ENCODE results near the gene PRXL2B.

DNA sequence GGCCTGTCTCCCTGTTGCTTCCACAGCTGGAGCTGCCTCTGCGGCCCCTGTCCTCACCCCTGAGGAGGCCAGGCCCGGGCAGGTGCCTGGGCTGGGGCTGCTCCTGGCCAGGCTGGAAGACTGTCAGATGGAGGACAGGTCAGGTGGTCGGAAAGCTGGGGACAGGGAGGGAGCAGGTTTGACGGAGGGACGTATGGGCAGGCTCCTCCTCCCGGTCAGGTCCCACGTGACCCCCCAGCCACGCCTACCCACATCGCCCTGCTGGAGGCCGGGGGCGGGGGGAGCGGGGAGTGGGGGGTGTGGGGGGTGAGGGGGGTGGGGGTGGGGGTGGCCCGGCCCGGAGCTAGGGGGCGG is 10.3 kb upstream of the TNFRSF14 start:
- RRBS, result 4% methylated on average over 8 of the region's 15 CpGs

GRCh38 chr1:2583262-2584148 is 3.1 kb upstream of the PRXL2B start:
- RRBS, result no CpG with 5 or more reads among the region's 16 CpGs

DNA sequence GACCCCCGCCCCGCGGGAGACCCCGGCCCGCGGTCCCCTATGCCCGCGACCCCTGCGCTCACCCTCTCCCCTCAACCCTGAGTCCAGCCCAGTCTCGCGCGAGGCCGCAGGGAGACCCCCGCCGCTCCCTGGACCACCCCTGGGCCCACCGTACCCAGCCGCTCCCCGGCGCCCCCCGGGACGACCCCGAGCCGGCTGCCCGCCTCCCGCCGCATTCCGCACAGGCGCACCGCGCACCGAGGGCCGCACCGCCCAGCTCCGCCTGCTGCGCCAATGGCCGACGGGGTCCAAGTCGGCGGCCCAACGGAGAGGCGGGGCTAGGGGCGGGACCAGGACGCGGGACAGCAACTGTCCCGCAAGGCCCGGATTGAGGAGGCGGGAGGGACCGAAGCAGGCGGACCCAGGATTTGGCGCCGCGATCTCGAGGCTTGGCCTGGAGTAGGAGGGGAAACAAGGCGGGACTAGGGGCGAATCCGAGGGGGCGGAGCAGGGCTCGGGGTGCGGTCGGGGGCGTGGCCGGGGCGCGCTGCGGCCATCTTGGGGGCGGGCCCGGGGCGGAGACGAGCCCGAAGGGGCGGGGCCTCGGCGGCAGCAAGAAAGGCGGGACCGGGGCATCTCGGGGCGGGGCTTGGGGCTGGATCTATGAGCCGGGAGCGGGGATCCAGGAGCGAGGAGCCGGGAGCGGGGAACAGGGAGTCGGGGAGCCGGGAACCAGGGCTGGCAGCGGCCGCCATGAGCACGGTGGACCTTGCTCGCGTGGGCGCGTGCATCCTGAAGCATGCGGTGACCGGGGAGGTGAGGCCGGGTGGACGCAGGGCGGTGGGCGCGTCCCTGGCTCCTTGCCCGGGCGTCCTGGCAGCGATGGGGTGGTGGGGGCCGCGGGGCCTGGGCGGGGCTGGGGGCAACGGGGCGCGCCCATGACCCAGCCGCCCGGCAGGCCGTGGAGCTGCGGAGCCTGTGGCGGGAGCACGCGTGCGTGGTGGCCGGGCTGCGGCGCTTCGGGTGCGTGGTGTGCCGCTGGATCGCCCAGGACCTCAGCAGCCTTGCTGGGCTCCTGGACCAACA is at the start of gene PRXL2B:
TSS of gene PRXL2B (plus strand) at position 624 of the 1,065 bp plus-strand sequence.
- RRBS, result 2% methylated on average over 42 of the region's 122 CpGs

DNA sequence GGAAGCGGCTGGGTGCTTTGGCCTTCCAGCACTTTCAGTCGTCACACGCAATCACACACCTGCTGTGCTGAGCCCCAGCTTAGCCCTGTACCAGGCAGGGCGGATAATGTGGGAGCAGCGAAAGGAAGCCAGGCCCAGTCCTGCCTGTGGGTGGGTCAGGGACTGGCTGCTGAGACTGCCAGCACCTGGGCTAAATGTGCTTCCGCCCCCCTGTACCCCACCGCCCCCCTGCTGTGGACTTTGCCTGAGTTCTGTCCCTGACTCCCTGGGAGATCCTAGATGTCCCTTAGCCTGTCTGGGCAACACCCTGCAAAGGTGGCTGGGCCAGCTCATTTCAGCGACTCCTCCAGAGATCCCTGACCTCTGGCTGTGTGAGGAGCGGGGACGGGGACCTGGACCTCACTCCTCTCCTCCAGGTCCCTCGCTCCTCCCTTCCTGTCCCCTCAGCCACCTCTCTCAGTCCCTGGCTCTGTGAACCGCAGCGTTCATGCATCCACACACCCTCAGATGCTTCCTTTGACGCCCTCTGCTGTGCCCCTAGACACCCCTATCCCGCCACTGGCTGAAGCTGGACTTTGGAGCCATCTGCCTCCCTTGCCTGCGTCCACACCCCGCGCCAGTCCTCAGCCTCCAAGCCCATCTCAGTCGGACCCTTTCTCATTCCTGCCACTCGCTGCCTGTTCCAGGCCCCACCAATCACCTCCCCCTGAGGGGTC is 1.5 kb downstream of the MMEL1 start:
- RRBS, result no CpG with 5 or more reads among the region's 20 CpGs

GRCh38 chr1:2638406-2639386 is 5.9 kb upstream of the MMEL1 start:
- RRBS, result no CpG with 5 or more reads among the region's 23 CpGs

GRCh38 chr1:2959906-2960292 is 61.4 kb upstream of the ACTRT2 start:
- RRBS, result no CpG with 5 or more reads among the region's 21 CpGs

DNA sequence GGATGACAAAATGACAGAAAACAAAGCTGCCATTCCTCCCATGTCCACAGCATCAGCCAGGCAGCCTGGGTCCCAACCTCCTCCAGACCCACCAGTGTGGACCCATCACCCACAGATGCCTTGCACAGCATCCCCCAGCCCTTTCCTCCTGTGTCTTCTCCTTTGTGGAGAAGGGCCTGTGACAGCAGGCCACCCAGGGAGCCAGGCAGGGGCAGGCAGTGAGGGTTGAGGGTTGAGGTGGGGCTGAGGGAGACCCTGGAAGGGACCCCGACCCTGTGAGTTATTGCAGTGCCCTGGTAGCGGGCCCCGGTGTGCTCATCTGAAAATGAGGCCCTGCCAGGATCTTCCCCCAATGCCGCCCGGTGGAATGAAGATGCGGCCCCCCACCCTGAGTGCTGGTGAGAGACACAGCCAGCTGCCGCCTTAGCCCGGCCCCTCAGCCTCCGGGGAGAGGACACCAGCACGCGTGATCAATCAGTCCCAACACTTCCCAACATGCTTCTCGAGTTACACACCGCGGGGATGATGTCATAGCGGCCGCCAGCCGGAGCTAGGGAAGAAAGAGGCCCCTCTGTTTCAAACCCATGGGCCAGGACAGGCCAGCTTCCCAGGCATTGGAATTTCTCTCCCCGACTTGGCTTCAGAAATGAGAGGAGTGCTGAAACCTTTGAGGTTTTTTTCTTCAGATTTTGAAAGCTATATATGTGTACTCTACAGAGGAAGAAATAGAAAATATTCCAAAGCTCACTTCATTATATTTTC is 36.1 kb upstream of the ACTRT2 start:
- RRBS, result 18% methylated on average over 8 of the region's 18 CpGs

GRCh38 chr1:3063538-3064277 is 5.3 kb upstream of the PRDM16 start:
- RRBS, result 5% methylated on average over 13 of the region's 82 CpGs

DNA sequence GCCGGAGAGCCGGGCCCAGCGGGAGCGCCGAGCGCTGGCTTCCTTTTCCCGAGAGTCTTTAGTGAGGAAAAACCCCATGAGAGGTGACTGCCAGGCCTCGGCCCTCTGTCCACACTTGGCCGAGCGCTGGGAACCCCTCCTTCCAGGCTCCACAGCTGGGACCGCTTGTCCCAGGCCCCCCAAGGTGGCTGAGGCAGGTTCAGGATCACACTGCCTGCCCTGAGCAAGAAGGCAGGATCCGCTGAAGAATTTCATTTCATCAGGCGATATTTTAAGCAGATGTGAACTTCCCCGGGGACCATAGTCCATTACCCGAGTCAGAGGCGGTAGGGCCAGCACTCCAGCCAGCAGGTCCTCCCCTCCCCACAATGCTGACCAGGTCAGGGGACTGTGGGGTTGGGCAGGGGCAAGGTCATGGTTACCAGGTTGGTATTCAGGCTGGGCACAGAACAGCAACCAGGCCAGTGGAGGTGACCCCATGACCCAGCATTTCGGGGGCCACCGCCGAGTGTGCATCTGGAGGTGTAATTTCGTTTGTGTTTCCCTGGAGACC is 2.4 kb downstream of the PRDM16 start:
- RRBS, result 6% methylated on average over 1 of the region's 20 CpGs

- RRBS, result 74% methylated on average over 4 of the region's 31 CpGs
Measured at GRCh38 chr1:3187853-3188619, 119.0 kb downstream of the PRDM16 start.

DNA sequence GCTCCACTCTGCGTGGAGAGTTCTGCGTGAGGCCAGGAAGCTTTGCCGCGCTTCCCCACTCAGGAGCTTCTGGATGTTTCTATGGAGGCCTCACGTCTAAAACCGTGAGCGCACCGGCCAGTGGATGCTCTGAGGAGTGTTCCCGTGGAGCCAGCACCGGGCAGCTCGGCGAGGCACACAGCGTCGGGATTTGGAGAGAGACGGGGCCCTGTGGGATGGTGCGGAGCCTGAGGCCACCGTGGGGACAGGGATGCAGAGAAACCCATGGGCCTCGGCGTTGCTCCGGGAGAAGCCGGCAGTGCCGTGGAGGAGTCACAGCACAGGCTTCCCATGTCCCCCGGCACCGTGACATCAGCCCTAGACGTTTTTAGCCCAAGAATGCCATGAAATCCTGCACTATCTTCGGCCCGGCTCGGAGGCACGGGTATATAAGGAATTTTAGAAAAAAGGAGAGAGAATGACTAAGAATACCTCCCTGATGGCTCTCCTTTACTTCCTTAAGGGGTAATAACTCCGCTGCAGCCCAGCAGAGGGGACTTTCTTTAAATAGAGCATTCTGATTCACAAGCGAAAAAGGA is 126.0 kb downstream of the PRDM16 start:
- RRBS, result 62% methylated on average over 8 of the region's 31 CpGs

DNA sequence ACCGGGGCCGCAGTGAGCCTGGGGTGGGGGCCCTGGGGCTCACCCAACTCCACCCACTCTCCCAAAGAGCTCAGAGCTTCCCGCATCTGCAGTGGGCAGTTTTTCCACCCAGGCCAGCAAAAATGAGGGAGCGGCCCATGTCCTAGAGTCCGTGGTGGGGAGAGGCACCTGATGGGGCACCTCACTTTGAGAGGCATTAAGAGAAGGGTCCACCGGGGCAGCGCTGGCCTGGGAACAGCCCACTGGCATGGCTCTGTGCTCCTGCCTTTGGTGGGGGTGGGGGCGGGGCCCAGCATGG is 105.8 kb upstream of the ARHGEF16 start:
- RRBS, result 40% methylated on average over 3 of the region's 8 CpGs

GRCh38 chr1:3423171-3423930 is 31.1 kb upstream of the ARHGEF16 start:
- RRBS, result 41% methylated on average over 6 of the region's 26 CpGs

GRCh38 chr1:3431944-3432269 is 22.6 kb upstream of the ARHGEF16 start:
- RRBS, result 79% methylated on average over 1 of the region's 12 CpGs

- RRBS, result 2% methylated on average over 47 of the region's 108 CpGs
Measured at GRCh38 chr1:3530792-3532028, 76.7 kb downstream of the ARHGEF16 start.

DNA sequence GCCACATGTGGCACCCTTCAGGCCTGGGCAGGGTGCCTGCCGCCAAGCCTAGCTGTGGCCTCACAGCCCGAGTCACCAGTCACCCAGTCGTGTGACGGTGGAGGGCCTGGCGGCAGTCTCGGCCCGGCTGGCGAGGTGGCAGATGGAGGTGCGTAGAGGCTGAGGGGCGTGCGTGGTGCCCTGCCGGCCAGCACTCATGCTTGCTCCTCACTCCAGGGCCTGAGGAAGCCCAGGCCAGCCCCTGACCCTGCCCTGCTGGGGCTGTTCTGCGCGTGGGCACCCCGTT is 11.8 kb downstream of the MEGF6 start:
- RRBS, result 84% methylated on average over 6 of the region's 15 CpGs

GRCh38 chr1:3631574-3632448 is 7.0 kb downstream of the TPRG1L start:
- RRBS, result 69% methylated on average over 2 of the region's 35 CpGs

DNA sequence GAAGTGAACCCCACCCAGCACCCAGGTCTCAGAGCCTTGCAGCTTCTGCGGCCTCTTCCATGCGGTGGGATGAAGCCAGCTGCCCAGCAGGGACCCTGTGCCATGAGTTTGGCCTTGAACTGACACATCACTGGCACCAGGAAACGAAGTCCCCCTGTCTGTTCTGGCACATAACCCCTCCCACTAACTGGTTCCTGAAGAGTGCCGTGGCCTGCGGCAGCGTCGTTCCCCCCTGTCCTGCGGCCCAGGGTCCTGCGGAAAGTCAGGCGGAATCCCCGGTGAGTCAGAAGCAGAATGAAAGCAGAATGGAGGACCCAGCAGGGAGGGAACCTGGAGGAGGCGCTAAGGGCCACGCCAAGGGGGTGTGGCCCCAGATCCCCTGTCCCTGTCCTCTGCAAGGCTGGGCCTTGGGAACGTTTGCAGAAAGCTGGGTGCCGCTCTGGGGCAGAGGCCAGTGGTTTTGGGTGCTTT is 36.0 kb downstream of the TP73 start:
- RRBS, result no CpG with 5 or more reads among the region's 15 CpGs

DNA sequence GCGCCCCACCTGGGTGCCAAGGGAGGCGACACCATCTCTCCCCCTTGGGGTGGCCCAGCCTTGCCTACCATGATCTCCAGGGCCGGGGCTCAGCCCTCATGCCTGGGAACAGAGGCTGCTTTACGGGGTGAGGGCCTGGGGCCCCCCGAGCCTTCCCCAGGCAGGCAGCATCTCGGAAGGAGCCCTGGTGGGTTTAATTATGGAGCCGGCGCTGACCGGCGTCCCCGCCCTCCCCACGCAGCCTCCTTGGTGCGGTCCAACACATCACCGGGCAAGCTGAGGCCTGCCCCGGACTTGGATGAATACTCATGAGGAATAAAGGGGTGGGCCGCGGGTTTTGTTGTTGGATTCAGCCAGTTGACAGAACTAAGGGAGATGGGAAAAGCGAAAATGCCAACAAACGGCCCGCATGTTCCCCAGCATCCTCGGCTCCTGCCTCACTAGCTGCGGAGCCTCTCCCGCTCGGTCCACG is 38.0 kb downstream of the TP73 start:
- RRBS, result 88% methylated on average over 6 of the region's 25 CpGs

GRCh38 chr1:3695457-3695985 is 43.2 kb downstream of the TP73 start:
- RRBS, result 7% methylated on average over 4 of the region's 19 CpGs

Data from cardiac fibroblast (primary cell).